Epithelial cell of esophagus (primary cell): ENCODE results near the gene TCTN3.

DNA sequence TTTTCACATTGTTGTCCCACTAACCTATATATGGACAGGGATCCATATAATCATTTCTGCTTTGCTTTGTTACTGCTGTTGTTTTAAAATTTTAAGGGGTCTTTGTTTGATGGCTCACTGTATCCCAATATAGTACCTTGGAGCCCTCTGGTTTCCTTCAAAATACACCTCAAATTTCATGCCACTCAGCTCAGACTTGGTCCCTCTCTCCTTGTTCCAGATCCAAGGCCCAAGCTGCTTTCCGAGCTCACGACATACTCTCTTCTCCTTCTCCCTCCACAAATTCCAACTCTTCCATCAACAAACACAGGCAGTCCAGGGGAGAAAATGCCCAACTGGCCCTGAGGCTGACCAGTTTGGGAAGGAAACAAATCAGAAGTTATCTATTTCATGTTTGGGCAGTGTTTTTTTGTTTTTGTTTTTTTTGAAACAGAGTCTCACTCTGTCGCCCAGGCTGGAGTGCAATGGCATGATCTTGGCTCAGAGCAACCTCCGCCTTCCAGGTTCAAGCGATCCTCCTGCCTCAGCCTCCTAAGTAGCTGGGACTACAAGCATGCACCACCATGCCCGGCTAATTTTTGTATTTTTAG, 65.6 kb downstream of the SORBS1 start:
- RRBS, result no CpG with 5 or more reads among the region's 6 CpGs

DNA sequence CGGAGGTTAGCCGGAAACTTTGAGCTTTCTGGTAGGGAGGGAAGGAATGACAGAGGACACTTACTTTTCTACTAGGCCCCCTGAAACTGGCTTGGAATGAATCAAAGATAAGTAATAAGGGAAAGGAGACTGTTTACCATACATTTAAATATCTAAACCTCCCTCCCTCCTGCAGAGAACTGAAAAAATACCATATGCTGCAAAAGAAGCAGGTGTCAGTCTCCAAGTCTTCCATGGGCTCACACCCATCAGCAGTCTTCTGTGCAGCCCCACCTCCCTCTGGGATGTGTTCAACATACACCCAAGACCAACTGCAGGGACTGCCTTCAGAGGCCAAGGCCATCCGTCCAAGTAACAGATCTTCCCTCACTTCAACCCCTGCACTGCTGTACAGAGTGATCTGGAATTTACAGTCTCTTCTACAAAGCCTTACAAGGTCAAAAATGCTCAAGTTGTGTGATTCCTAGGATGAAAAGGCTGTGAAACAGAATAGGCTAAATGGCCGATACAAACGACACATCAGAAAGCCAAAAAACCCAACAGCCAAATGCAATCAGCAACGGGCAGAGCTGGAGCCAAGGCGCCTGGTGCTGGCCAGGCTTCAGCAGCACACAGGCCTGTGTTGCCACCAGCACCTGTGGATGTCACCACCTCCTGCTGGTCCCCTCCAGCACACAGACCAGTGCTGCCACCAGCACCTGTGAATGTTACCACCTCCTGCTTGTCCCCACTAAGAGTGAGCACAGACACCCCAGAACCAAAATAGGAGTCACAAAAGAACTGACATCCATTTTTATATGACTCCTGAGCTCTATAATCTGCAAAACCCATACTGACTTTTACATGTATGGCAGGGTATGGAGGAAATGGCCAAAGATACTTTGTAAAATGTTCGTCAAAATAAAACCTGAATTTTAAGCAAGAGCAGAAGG, 42.2 kb downstream of the SORBS1 start:
- RRBS, result no CpG with 5 or more reads among the region's 8 CpGs

GRCh38 chr10:95528914-95529463, 32.2 kb downstream of the SORBS1 start:
- RRBS, result no CpG with 5 or more reads among the region's 4 CpGs

- RRBS, result no CpG with 5 or more reads among the region's 3 CpGs
Observed at GRCh38 chr10:95664049-95664387, 7.5 kb upstream of the ALDH18A1 start.

GRCh38 chr10:95693416-95694354, at the start of gene TCTN3:
TCTN3 (minus strand) TSS chr10:95693927.
- RRBS, result 4% methylated on average over 5 of the region's 59 CpGs

DNA sequence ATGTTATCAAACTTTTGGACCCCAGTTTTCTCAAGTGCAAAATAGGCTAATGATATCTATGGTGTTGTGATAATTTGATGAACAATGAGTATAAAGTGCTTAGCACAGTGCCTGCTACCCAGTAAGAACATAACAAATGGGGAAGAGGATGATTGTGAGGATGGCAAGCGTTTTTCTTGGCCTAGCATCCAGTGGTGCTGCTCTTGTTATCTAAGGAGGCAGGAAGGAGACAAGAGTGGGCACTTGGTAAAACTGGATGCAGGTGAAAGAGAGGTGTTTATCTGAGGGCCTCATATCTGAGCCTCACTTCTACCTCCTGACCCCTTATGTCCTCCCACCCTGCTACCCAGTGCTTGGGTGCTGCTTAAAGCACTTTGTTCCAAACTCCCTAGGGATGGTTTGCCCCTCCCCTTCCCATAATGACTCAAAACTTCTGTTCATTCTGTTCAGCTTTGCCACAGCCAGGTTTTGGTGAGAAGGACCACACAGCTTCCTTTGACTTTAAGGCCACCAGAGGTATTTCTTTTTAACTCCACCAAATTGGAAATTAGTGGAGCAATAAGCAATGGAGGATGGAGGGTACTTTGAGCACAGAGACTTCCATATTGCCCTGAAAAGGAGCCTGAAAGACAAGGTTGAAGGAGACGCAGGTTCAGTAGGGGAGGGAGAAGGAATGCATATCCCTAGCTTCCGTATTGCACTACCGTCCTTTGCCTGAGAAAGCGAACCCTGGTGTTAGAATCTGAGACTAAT, 30.0 kb downstream of the ENTPD1 start:
- RRBS, result no CpG with 5 or more reads among the region's 5 CpGs

- RRBS, result no CpG with 5 or more reads among the region's 10 CpGs
Observed at GRCh38 chr10:96285129-96285944, 14.0 kb upstream of the BLNK start.

- RRBS, result 2% methylated on average over 14 of the region's 29 CpGs
Observed at GRCh38 chr10:96513081-96513461, 655 bp downstream of the TLL2 start.

DNA sequence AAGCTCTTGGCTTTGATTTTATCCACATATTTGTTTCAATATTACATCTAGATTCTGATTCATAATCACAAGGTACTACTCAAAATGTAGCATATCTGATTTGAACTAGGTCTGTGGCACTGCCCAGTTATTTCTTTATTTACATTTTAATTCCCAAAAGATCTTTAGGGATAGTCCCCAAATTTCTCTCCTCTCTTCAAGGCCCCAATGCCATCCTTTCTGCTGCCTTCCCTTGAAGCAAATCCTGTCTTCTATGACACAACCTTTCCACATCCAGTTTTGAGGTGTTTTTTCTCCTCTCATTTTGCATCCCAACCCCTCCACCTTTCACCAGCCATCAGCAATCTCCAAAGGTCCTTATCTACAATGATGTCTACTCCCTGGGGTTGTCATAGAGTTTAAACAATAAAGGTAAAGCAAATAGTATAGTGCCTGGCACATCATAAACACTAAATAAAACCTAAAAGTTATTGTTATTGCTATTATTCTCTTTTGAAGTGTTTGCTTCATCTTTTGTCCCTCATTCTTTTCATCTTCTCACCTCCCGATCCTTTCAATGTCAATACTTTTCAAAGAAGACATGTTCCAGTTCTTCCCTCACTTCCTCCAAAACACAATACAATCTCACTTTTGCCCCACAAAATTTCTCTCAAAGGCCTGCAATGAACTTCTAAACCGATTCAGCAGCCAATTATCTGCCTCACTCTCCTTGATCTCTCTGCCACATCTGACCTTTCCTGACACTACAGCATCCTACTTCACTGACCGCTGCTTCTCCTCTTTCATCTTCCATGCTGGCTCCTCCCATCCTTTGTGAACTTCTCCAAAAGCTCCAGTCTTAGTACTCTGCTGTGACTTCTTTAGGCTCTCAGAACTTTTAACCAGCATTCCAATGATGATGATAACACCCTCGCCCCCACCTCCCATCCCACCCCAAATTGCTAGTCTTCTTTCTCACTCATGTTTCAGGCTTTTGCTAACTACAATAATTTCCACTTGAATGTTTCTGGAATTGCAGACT, 32.8 kb downstream of the TM9SF3 start:
- RRBS, result no CpG with 5 or more reads among the region's 4 CpGs

DNA sequence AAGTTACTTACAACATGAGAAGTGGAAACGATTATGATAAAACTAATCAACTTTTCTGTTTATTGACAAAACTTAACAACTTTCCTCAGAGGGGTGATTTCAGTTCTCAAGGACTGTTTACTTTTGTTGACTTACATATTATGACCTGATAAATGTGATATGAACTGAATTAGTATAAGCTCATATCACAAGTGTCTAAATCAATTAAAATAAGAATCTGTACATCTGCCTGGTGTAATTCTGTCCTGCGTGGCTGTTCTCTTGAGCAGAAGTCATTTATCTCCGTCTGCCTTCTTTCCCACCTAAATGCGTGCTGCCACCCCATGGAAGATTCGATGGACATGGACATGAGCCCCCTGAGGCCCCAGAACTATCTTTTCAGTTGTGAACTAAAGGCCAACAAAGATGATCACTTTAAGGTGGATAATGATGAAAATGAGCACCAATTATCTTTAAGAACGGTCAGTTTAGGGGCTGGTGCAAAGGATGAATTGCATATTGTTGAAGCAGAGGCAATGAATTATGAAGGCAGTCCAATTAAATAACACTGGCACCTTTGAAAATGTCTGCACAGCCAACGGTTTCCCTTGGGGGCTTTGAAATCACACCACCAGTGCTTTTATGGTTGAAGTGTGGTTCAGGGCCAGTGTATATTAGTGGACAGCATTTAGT, 26.8 kb downstream of the TM9SF3 start:
- RRBS, result no CpG with 5 or more reads among the region's 7 CpGs

DNA sequence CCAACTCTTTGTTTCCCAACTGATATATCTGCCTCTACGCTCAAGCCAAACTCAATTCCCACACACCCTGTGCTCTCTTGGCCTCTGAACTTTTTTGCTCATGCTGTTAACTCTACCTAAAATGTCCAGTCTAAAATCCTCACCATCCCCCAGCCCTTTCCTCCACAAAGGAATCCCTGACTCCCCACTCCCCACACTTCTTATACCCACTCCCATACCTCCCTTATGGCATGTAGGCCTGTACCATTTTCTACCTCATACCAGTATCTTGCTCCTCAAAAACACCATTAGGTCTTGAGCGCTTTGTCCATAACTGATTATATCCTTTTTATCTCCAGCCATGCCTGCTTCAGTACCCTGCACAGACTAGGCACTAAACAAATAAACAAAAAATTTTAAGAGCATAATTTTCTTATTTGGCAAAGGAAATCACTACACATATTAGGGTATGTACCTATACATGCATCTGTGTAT, 19.3 kb downstream of the TM9SF3 start:
- RRBS, result no CpG with 5 or more reads among the region's 2 CpGs

- RRBS, result no CpG with 5 or more reads among the region's 1 CpG
Observed at GRCh38 chr10:96576406-96576835, 10.4 kb downstream of the TM9SF3 start.

DNA sequence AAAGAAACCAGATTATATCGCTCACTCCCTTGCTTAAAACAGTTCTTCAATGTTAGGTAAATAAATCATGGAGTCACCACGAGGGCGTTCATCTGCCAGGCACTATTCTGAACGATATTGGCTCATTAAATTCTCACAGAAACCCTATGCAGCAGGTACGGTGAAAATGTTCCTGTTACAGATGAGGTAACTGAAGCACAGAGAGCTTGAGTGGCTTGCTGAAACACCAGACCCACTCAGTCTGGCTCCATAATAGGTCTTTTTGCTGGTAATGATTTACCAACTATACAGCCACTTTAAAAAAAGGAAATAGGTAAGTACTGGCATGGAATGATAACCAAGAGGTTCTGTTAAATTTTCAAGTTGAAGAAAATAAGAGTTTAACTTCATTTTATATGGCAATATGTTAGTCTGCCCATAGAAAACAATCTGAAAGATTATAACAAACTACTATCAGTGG, 1.2 kb upstream of the TM9SF3 start:
- RRBS, result no CpG with 5 or more reads among the region's 5 CpGs

GRCh38 chr10:96695272-96695685, 25.0 kb downstream of the PIK3AP1 start:
- RRBS, result no CpG with 5 or more reads among the region's 3 CpGs

GRCh38 chr10:96721309-96721715, 998 bp upstream of the PIK3AP1 start:
- RRBS, result no CpG with 5 or more reads among the region's 4 CpGs

- RRBS, result no CpG with 5 or more reads among the region's 2 CpGs
Observed at GRCh38 chr10:96758455-96758910, 38.2 kb upstream of the PIK3AP1 start.

DNA sequence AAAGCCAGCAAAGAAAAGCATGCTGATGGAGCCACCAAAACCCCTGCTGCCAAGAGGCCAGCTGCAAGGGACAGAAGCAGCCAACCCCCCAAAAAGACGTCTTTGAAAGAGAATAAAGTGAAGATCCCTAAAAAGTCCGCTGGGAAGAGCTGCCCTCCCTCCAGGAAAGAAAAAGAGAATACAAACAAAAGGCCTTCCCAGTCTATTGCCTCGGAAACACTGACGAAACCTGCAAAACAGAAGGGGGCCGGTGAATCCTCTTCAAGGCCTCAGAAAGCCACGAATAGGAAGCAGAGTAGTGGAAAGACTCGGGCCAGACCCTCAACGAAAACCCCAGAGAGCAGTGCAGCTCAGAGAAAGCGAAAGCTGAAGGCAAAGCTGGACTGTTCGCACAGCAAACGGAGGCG, 152.6 kb downstream of the LCOR start:
- RRBS, result no CpG with 5 or more reads among the region's 12 CpGs

GRCh38 chr10:97151125-97151404, 34.7 kb downstream of the SLIT1 start:
- RRBS, result no CpG with 5 or more reads among the region's 3 CpGs

DNA sequence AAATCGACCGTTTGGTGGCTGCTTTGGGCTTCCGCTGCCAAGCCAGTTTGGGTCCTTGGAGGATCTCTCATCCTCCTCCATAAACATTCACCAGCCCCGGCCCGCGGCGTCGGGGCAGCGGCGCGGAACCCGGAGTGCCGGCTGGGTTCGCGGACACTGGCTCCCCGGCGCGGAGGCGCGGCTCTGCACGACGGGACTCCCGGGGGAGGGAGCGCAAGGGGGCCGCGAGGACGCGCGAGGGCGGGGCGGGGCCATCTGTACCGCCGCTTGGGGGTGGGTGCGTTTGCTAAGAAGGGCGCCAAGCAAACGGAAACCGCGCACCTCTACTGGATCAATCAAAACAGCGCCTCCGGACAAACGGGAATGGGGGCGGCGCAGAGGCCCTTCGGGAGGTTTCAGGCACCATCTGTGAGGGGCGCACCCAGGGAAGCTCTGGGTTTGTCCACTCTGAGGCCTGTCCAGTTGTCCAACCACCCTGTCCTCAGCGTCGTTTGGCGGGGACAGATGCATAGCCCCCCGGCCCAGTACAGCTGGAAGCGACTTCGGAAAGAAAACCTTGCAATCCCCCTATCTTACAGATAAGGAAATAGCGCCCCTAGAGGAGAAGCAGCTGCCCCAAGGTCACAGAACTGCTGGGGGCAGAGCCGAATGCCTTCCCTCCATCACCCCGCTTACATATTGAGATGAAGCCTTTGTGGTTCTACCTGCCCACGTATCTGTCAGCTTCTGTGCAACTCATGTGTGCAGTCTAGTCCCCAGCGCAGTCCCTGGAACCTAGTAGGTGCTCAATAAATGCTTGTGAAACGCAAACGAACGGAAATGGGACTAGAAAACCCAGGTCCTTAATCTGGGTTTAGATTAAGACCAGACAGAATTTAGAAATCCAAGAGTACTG, 10.6 kb upstream of the SLIT1 start:
- RRBS, result 3% methylated on average over 8 of the region's 59 CpGs